Prostate gland (tissue), 2 donors: ENCODE measurements around a stretch of chr17.

- PRO-cap, result bidirectional peak, plus-strand start at chr17:75589348, minus-strand start at chr17:75589196
- RAMPAGE, long total RNA, 2 experiments, result start-site peak on the plus strand in 2 of 2 experiments, at chr17:75589328-75589512 at its widest, 9 to 16 reads per replicate
Observed at GRCh38 chr17:75588719-75589730, 1.4 kb downstream of the MYO15B start.

GRCh38 chr17:75603796-75604745, 16.5 kb downstream of the MYO15B start:
- PRO-cap, result no peak
- RAMPAGE, long total RNA, 2 experiments, result no peak in any of the 2 experiments

GRCh38 chr17:75691780-75692410, 24.8 kb downstream of the SAP30BP start:
- PRO-cap, result bidirectional peak, plus-strand start at chr17:75692230, minus-strand start at chr17:75692049
- RAMPAGE, long total RNA, 2 experiments, result no peak in any of the 2 experiments

DNA sequence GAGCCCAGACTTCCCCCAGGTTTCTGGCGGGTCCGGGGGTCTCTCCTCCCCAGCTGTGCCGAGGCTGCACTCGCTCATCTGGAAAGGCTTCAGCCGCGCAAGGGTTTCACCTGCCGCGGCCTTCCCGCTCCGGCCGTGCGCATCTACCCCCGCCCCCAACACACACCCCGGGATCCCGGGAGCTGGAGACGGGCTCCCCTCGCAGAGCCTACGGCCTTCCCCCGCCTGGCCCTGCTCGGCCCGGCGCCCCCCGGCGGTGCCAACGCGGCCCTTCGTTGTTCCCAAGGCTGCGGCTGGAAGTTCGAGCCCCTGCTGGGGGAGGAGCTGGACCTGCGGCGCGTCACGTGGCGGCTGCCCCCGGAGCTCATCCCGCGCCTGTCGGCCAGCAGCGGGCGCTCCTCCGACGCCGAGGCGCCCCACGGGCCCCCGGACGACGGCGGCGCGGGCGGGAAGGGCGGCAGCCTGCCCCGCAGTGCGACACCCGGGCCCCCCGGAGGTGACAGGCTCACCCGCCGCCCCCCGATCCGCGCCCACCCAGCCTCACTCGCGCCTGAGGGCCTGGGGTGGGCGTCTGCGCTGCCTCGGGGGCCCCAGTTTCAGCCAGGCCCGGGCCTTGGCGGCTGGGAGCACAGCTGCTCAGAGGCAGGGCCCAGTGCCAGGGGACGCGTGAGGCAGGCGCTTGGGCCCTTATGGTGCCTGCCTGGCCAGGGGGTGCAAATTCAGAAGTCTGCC, 11.3 kb downstream of the GALK1 start:
- PRO-cap, result unidirectional peak, plus-strand start at position 388 of the sequence; unidirectional peak, plus-strand start at position 429 of the sequence
- RAMPAGE, long total RNA, 2 experiments, result no peak in any of the 2 experiments

- PRO-cap, result no peak
- RAMPAGE, long total RNA, 2 experiments, result no peak in any of the 2 experiments
Observed at GRCh38 chr17:75785812-75786423, 1.3 kb downstream of the UNK start.

GRCh38 chr17:75822921-75823563, 21.2 kb downstream of the UNC13D start:
- PRO-cap, result no peak
- RAMPAGE, long total RNA, 2 experiments, result no peak in any of the 2 experiments

DNA sequence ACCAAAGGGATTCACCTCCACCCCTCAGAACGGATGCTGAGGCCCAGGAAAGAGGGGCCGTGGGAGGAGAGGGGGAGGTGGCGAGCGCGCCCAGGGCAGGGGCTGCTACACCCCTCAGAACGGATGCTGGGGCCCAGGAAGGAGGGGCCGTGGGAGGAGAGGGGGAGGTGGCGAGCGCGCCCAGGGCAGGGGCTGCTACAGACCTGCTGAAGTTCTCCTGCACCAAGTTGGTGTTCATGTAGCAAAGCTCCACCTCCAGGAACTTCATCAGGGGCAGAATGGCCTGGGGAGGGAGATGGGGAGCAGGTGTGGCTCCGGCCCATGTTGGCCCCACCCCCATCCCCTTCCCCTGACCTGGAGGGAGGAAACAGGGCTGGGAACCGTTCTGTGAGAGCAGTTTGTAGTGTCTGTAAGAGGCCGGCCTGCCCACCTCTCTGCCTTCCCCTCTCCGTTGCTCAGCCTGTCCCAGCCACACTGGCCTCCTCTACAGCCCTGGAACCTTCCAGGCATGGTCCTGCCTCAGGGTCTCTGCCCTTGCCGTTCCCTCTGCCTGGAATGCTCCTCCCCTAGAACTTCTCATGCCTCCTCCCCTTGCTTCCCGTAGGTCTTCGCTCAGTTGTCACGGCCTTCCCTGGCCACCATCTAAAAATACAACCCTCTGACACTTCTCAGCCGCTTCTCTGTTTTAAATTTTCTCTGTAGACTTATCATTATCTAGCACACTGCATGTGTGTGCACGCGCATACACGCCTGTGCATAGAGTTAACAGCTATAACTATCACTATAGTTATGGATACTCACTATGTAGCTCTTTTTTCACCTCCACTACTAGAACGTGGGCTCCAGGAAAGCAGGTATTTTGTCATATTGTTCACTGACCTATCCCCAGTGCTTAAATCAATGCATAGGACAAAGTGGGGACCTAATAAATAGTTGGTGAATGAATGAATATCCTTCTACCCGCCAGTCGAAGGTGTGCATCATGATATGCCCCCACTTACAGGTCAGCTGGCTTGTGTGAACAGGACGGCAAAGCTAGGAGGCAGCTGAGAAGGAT, 11.1 kb downstream of the UNC13D start:
- PRO-cap, result no peak
- RAMPAGE, long total RNA, 2 experiments, result no peak in any of the 2 experiments

DNA sequence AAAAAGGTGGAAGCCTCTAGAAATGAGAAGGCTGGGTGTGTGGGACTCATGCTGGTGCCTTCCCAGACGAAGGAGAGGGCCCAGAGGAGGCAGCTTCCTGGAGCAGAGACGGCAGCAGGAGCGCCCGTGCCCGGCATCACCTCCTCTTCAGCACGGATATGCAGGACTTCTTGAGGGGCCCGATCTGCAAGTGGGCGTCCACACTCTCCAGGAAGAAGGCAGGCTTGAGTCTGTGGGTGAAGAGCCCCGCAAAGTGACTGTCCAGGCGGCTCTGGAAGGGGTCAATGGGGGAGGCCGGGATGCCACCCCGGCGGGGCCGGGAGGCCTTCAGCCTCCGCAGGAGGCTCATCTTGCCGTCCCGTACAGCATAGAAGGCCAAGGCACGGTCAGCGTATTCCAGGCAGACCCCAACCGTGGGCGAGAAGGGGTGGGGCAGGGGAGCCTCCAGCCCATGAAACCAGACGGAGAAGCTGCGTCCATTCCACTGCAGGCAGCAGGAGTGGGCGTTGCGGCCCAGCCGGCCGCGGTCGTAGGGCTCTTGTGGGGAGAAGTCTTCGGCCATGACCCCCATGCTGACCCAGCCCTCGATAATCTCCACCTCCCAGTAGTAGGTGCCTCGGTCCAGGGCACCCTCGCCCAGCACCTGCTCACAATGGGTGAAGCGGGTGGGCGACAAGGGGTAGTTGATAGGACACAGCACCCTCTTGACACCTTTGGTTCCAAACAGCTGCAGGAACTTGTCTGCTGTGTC, 3.9 kb downstream of the TRIM47 start:
- PRO-cap, result no peak
- RAMPAGE, long total RNA, 2 experiments, result no peak in any of the 2 experiments

DNA sequence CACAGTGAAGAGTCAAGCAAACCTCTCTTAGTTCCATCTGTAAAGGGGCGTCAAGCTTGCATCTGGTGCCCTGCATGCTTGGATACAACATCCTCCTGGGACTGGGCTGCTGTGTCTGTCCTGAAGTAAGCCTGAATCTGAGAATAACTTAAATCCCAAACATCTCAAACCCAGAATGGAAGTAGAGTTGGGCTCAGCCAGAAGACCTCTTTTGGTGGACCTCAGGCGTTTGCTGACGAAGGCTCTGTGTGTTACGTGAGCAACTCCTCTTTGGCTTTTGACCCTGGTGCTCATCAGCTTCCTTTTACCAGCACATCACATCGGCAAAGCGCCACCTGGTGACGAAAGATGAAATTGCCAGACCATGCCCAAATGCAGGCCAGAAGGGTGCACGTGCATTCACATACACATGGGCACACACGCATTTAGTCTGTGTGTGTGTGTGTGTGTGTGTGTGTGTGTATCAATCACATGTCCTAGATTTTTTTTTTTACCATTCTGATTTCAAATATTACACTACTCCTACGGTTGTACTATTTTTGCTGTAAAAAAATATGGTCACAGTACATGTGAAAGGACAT, 41.1 kb upstream of the FOXJ1 start:
- PRO-cap, result no peak
- RAMPAGE, long total RNA, 2 experiments, result no peak in any of the 2 experiments

DNA sequence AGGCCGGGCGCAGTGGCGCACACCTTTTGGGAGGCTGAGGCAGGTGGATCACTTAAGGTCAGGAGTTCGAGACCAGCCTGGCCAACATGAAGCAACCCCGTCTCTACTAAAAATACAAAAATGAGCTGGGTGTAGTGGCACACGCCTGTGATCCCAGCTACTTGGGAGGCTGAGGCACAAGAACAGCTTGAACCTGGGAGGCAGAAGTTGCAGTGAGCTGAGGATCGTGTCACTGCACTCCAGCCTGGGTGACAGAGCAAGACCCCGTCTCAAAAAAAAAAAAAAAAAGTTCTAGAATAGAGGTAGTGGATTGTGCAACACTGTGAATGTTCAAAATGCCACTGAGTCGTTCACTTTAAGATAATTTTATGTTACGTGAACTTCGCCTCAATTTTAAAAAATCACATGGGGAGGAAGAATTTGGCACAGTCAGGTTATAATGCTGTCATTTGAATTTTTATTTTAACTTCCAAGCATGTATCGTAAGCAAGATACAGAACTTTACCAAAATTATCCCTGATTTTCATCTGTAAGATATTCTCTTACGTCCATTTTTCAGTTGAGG, 18.1 kb downstream of the RNF157 start:
- PRO-cap, result unidirectional peak, plus-strand start at position 281 of the sequence
- RAMPAGE, long total RNA, 2 experiments, result no peak in any of the 2 experiments

DNA sequence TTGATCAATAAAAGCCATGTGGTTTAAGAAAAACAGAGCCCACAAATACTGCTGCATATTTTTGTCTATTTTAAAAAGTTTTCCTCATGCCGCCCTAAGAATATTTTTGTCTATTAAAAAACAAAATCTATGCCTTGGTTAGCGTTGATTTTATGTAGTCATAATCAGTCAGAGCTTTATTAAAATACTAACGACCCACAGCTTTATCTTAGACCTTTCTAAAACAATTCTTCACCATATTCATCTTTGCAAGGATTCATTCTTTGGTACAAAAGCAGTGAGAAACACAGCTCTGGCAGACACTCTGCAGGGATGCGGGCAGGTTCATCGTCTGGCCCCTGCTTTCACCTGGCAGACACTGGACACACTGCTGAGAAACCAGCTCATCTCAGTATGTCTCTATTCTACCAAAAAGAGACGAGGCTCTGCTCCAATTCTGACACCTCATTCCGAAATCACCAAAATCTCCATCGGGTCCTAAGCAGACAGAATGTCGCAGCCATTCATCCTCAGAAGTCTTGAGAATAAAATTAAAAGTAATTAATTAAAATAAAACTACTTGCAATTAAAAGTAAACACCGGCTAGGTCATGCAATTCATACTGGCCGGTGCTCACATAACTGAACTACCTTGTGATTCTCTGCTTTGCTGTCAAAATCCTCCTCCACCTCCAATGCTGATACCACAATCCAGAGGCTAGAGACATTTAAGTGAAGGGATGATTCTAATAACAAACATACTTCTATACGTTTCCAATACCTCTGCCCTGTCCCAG, 1.5 kb downstream of the RNF157 start:
- PRO-cap, result no peak
- RAMPAGE, long total RNA, 2 experiments, result no peak in any of the 2 experiments

- PRO-cap, result no peak
- RAMPAGE, long total RNA, 2 experiments, result no peak in any of the 2 experiments
Observed at GRCh38 chr17:76255545-76255946, 9.6 kb upstream of the UBALD2 start.

DNA sequence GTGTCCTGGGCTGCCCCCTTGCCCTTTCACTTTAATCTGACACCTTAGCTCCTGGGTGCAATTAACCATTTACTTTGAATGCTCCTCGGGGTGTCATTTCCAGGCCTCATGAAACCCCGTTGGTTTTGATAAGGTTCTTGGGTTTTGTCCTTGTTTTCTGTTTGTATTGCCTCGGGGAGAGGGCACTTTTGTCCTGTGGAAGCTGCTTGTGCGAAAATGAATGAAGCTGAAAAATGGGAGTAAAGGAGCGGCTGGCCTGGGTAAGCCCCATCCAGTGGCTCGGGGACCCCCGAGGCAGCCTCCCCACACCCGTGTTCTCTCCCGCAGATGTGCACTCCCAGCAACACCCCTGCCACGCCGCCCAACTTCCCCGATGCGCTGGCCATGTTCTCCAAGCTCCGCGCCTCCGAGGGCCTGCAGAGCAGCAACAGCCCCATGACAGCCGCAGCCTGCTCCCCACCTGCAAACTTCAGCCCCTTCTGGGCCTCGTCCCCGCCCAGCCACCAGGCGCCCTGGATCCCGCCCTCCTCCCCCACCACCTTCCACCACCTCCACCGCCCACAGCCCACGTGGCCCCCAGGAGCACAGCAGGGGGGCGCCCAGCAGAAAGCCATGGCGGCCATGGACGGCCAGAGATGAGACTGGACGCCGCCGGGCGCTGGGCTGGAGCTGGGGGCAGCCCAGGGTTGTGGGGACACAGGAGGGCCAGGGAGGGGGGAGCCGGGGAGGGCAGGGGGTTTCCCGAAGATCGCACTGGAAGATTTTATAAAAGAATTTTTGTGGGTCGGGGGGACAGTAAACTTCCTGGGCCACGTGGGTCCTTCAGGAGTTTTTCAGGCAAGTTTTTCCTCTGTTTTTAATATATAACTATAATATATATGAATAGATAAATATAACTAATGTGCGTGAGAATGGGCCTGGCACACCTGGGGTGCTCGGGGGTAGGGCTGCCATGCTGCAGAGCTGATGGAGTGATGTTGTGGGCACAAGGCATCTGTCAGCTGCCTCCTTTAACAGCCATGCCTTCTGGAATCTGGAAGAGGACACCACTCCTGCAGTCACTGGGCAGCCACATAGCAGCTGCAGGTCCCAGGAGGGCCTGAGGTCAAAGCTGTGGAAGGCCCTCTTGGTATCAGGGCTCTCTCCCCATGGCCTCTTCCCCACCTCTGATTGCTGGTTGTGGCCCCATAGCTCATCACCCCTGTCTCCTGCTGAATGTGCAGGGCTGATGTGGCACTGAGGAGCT, 5.1 kb downstream of the UBALD2 start:
- PRO-cap, result no peak
- RAMPAGE, long total RNA, 2 experiments, result no peak in any of the 2 experiments

DNA sequence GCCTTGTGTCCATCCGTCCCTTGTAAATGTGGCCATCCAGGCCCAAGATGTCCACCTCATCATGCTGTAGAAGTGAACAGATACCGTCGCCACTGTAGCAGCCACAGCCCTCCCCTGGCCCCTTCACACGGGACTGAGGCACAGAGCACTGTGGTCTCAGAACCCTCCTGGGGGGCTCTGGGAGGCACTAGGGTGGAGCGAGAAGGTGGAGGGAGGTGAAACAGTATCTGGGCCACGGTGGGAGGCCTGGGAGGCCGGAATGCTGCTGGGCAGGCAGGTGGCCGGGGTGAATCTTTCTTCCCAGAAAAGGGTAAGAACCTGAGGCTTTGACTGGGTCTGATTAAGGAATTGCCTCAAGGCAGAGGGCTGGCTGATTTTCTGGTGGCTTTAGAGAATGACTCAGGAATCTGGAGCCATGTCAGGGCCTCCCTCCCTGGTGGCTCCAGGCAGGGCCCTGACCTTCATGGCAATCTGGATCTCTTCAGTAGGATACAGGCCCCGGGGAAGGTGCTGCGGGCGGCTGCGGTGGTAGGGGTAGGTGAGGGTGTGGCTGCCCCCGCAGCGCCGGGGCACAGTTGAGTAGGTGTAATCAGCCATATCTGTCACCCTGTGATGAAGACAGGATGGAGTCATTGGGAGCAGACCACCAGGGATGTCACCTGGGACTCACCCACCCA, 11.7 kb downstream of the UBALD2 start:
- PRO-cap, result no peak
- RAMPAGE, long total RNA, 2 experiments, result no peak in any of the 2 experiments

- PRO-cap, result no peak
- RAMPAGE, long total RNA, 2 experiments, result no peak in any of the 2 experiments
Observed at GRCh38 chr17:76345291-76345943, 8.3 kb downstream of the PRPSAP1 start.

DNA sequence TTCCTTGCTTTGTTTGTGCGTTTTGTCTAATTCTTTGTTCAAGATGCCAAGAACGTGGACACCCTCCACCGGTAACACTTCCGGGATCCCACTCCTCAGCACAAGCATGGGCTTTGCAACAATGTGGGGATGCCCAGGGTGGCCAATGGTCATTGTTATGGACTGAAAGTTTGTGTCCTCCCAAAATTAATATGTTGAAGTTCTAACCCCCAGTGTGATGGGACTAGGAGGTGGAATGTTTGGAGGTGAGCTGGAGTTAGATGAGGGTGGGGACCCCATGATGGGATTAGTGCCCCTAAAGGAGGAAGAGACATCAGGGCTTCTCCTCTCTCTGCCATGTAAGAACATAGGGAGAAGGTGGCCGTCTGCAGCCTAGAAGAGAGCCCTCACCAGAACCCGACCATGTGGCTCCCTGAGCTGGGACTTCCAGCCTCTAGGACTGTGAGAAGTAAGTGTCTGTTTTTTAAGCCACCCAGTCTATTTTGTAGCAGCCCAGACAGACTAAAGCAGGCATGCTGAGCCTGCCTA, 3.8 kb upstream of the PRPSAP1 start:
- PRO-cap, result no peak
- RAMPAGE, long total RNA, 2 experiments, result no peak in any of the 2 experiments

DNA sequence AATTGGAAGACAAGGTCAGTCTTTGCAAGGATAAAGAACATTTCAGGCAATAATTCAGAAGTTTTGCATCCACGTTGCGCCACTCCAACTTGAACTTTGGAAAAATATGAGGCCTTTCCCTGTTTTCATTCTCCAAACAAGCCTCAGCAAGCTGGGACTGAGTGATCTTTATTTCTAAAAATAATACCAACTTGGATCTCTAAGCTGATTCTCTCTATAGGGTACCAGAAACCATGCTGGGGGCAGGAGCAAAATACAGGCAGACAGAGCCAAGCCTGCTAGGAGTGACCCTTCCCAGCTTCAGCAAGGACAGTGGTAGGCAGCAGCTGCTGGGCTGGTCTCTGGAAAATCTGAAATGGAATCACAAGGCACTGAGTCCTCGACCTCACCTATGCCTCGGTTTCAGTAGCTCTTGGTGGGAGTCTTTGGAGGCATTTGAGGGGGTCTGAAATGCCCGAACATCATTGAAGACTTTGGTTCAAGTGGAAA, 8.1 kb upstream of the PRPSAP1 start:
- PRO-cap, result unidirectional peak, minus-strand start at position 98 of the sequence
- RAMPAGE, long total RNA, 2 experiments, result no peak in any of the 2 experiments

- PRO-cap, result no peak
- RAMPAGE, long total RNA, 2 experiments, result no peak in any of the 2 experiments
Observed at GRCh38 chr17:76370676-76371231, 13.7 kb upstream of the SPHK1 start.

DNA sequence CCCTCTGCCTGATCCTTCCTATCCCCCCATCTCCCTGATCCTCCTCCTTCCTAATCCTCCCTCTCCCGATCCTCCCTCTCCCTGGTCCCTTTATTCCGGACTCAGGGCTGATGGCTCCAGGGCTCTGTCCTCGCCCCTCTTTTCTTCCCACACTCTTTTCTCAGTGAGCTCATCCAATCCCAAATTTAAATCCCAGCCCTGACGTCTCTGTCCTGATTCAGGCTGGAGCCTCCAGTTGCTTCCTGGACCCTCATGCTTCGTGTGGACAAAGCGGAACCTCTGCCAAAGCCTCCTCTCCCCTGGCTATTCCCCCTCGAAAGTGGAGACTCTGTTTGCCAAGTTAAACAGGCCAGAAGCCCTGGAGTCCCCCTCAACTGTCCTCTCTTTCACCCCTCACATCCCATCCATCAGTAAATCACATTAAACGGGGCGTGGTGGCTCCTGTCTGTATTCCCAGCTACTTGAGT, 18.1 kb downstream of the CYGB start:
- PRO-cap, result no peak
- RAMPAGE, long total RNA, 2 experiments, result no peak in any of the 2 experiments

DNA sequence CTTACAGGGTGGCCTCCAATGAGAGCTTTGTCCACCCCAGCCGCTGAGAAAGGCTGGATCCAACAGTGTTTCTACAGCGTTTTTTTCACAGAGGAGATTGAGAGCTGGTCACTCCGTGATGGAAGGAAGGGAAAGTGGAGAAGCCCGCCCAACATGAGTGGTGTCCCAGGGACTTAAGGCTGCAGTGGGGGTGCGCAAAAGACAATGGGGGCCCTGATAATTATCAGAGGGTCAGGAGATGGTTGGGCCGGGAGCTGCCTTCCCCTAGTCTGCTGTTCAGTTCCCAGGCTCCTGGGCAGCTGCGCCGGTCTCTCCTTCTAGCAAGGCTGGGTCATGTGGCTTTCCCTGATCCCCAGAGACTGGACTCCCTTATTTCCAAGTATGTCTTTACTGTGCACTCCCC, 16.3 kb downstream of the CYGB start:
- PRO-cap, result no peak
- RAMPAGE, long total RNA, 2 experiments, result no peak in any of the 2 experiments